Mononuclear cell (primary cell): Measurements from ENCODE around the genes NHLRC1 and DEK.

GRCh38 chr6:16999312-16999888 is 102.5 kb upstream of the STMND1 start:
- RRBS, result no CpG with 5 or more reads among the region's 2 CpGs

GRCh38 chr6:17280107-17281197 is 709 bp upstream of the RBM24 start:
- RRBS, result 7% methylated on average over 30 of the region's 78 CpGs

DNA sequence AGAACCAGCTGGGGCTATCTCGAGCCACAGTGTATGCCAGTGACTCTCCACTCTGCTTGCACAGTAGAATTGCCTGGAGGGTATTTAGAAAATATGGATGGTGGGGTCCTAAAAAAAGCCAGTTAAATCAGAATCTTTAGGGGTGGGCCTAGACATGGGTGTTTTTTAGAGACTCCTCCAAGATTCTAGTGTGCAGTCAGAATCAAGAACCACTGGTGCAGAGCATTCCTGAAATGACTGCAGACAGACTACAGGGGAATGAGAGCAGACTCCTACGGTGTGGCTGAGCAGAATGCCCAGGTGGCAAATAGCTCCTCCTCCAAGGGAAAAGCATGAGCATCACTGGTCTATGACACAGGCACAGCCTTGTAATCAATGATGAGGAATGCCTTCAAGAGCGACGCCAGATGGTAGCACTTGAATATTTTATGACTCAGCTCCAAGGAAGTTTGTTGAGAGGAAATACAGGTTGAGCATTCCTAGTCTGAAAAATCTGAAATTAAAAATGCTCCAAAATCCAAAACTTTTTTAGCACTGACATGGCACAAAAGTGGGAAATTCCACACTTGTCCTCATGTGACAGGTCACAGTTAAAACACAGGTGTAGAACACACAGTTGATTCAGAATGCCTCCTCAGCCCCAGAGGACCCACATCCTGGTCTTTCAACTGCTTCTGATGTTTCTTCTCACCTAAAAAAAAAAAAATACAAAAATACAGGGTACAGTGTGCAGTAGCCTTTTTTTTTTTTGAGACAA is 10.7 kb upstream of the FAM8A1 start:
- RRBS, result no CpG with 5 or more reads among the region's 4 CpGs

- RRBS, result no CpG with 5 or more reads among the region's 7 CpGs
Observed at GRCh38 chr6:17599818-17600080, 353 bp upstream of the FAM8A1 start.

- RRBS, result no CpG with 5 or more reads among the region's 6 CpGs
Observed at GRCh38 chr6:17724961-17725395, 18.3 kb upstream of the NUP153 start.

DNA sequence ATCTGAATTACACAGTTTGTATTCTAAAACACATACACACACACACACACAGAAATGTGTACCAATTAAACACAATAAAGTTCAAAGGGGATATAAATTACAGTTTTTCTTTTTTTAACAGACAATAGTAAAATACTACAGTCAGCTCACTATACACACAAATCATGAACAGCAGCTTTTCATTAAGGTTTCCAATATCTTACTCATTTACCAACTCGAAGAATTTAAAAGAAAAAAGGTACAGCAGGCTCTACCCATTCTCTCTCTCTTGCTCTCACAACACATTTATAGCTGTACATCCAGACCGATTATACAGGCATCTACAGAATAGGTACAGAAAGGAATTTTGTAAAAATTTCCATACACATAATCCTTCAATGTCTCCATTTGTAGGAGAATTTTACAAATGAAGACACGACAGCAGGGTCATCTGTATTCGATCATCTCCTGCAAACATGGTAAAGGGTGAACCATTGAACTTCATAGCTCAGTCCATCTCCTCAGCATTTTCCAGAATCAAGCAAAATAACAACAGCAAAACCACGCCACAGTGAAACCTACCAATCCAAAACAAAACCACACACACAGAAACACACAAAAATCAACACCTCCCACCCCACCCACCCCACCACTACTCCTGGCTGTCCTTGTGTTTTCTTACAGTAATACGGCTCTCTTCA is 52.7 kb upstream of the NUP153 start:
- RRBS, result no CpG with 5 or more reads among the region's 6 CpGs

DNA sequence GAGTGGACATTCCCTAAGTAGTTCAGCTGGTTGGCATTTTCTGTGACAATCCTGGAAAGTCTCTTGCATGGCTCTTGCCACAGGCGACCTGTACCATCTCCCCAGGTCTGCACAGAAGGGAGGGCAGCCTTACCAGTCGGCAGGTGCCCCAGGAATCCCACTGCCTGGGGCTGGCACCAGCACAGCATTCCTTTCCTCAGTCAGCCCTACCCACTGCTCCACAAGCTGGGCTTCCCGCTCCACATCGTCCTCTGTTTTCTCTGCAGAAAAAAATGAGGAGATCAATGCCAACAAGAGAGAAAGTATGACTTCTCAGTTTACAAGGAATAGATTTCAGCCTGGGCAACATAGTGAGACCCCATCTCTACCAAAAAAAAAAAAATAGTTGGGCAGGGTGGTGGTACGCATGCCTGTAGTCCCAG is 78.7 kb upstream of the NUP153 start:
- RRBS, result no CpG with 5 or more reads among the region's 5 CpGs

GRCh38 chr6:17892057-17892760 is 95.2 kb downstream of the KIF13A start:
- RRBS, result no CpG with 5 or more reads among the region's 3 CpGs

DNA sequence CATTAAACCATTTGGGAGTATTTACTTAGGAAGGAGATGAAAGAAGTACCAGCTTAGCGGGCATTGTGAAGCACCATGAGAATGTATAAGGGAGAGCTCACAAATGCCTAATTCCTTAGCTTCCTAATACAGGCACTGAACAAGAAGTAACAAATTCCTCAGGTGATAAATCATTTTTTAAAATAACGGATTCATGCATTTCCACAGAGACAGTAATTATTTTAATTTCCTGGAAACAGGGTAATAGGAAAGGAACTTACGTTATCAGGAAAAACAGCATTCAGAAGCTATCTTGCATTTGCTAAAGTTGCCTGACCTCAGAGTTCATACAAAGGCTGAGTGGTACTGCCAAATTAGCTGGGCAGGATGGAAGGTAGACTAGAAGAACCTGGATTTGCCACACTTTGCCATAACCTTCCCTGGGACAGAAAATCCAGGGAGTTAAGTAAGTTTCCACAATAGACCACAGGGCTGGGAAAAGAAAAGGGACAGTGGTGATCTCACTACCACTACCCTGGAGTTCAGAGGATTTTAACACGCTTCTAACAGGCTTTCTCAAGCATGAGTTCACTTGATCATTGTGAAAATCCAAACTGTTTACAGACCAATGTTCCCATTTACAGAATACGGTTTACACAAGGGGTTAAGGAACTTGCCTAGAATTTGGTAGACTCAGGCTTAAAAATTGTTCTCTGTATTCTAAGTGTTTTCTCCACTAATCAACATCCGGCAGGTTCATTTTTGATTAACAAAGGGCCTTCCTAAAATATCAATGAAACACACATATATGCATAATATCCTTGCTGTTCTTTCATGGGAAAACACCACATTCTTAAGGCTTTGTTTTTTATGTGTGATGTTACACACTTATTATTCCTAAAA is 57.0 kb downstream of the KIF13A start:
- RRBS, result no CpG with 5 or more reads among the region's 6 CpGs

DNA sequence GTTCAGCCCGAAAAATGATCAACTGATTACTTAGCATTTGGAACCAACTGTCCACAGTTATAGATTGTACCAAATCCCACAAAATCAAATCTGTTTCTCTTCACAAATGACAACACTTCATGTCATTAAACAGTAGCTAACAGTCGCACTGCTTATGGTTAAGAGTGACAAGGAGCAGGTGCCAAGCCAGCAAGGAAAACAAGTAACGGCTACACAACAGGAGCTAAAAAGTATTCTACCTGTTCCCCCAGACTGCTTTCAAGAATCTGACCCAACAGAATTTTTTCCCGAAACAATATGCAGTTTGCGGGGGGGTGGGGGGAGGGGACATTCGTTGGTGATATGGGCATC is 2.1 kb downstream of the KIF13A start:
- RRBS, result no CpG with 5 or more reads among the region's 6 CpGs

DNA sequence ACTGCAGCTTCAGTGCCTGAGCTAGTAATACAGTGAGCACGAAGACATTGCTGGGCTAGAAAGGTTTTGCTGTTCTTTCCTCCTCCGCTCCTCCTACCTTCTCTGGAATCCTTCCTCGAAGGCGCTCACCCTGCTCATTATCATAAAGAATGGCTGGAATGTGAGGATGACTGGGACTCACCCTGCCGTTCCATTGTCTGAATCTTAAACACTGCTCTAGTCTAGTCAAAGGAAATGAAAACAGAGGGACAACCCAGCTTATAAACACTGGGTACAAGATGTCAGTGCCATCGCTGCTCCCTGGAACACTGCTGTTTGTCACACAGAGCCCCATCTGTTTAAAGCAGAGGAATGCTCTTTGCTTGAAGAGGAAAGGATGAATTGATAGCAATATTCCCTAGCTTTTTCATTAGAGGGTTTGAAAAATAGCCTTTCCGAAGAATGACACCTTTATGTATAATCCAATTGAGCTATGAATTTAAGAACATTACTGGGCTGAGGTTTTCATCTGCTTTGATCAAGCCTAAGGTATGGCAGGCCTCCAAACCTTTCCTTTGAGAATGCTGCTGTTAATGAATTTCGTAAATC is 35.6 kb upstream of the KIF13A start:
- RRBS, result no CpG with 5 or more reads among the region's 8 CpGs

- RRBS, result 19% methylated on average over 17 of the region's 74 CpGs
Observed at GRCh38 chr6:18122157-18122956, at the start of gene NHLRC1. NHLRC1 (minus strand) TSS chr6:18122677.

- RRBS, result no CpG with 5 or more reads among the region's 10 CpGs
Observed at GRCh38 chr6:18154279-18154774, 550 bp downstream of the TPMT start.

- RRBS, result 2% methylated on average over 15 of the region's 37 CpGs
Observed at GRCh38 chr6:18155763-18156650, 785 bp downstream of the KDM1B start.

DNA sequence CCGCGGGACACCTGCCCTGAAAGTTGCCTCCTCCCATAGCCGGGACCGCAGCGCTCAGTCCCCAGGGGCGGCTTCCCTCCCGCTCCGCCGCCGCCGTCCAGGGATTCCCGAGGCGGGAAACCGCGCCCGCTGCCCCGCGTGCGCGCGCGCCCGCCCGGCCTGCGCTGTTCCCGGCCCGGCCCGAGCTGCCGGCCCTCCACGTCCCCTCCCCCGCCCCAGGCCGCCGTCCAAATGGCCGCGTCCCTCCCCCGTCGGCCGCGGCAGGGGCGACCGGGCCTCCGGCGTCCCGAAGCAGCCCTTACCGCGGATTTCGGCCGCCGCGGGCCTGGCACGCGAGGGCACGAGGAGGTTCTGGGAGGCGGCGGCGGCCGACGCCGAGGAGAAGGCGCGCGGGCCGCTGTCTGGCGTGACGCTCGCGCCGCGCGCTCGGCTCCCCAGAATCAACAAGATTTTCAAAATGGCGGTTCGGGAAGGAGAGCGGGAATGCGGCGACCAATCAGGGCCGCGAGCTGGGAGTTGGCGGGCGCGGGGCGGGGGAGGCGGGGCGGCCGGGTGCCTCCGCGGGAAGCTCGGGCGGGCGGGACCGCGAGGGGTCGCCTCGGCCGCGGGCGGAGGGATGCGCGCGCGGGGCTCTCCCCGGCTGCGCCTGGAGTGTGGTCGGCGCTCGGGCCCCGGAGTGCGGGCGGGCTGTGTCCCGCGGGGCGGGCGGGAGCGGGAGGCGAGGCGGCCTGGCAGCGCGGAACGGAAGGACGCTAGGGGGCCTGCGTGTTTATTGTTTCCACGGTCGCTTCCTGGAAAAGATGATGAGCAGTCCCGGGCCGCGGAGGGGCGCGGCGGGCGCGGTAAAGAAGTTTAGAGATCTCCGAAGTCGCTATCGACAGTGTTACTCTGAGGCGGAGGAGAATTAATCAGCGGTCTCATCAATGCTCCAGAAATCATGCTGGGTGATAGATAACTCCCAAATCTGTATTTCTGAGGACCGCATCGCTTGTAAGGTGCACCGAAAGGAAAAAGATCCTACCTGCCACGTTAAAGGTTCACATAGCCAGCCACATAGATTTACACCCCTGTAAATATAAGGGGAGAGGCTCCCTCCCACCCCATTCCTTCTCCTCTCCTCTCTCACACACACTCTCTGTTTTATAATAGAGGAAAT is at the start of gene DEK:
TSS of gene DEK (minus strand) at position 448 of the 1,156 bp plus-strand sequence.
- RRBS, result 2% methylated on average over 47 of the region's 140 CpGs

DNA sequence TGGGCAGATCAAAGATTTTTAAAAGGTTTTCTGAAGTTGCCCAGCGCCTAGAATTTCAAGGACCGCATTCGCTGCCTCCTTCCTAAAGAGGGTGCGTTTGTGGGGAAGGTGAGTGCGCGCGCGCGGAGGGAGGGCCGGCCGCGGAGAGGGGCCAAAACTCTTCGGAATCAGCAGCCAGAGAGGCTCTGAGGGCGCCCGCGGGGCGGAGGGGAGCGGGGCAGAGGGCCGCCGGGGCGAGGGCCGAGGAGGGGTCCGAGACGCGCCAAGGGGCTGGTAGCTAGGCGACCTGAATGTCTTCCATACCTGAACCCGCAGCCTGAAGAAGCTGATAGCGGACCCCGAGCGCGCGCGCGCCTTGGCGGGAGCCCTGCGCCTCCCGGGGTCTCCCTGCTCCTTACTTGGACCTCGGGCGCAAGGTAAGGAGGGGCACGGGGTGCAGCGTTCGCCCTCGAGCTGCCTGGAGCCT is 12.8 kb upstream of the DEK start:
- RRBS, result 1% methylated on average over 18 of the region's 43 CpGs

- RRBS, result no CpG with 5 or more reads among the region's 8 CpGs
Observed at GRCh38 chr6:18387851-18388806, 979 bp downstream of the RNF144B start.

GRCh38 chr6:20208628-20209141 is 3.6 kb downstream of the MBOAT1 start:
- RRBS, result no CpG with 5 or more reads among the region's 1 CpG

- RRBS, result no CpG with 5 or more reads among the region's 7 CpGs
Observed at GRCh38 chr6:20211686-20211968, 642 bp downstream of the MBOAT1 start.